REH cell (cell line): ENCODE results near the gene DYRK3.

DNA sequence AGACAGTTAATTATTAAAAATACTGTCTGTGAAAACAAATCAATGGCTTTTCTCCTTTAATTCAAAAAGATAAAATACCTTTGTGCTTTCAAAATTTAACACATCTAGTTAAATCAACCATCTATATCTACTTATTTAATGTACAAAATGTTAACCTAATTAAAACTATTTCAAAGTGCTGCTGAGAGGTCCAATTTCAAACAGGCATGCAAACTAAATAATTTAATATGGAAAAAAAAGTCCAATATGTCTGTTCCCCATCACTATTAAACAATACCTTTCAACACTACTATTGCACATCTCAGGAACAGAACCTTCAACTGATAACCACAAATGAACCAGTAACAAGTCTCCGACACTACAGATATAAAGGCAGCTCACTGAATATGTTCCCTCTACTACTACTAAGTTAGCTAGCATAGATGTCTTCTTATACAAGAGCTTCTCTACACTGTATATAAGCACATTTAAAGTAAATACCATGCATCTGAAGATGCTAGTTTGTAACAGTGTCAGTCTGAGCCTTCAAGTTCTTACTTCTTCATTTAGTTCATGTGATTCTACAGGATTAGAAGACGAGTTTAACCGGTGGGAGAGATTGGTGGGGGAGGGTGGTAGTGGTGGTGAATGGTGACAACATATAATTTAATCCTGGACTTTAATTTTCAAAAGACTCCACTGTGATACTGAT is 17.4 kb downstream of the ELK4 start:
- PRO-cap: no peak

GRCh38 chr1:205616284-205616970 is 15.4 kb downstream of the ELK4 start:
- PRO-cap: no peak

GRCh38 chr1:205678128-205679271 is 1.8 kb downstream of the SLC45A3 start:
- PRO-cap: no peak

GRCh38 chr1:205720194-205721051 is 29.6 kb downstream of the NUCKS1 start:
- PRO-cap: no peak

- PRO-cap: bidirectional peak, plus-strand start at chr1:205749068, minus-strand start at chr1:205749073; bidirectional peak, plus-strand start at chr1:205749500, minus-strand start at chr1:205749296; bidirectional peak, plus-strand start at chr1:205749723, minus-strand start at chr1:205749604
Measured at GRCh38 chr1:205748822-205749646, 948 bp downstream of the NUCKS1 start.

GRCh38 chr1:205750492-205750993 is 561 bp upstream of the NUCKS1 start:
- PRO-cap: bidirectional peak, plus-strand start at chr1:205750614, minus-strand start at chr1:205750182; unidirectional peak, plus-strand start at chr1:205750730; bidirectional peak, plus-strand start at chr1:205750869, minus-strand start at chr1:205750832

DNA sequence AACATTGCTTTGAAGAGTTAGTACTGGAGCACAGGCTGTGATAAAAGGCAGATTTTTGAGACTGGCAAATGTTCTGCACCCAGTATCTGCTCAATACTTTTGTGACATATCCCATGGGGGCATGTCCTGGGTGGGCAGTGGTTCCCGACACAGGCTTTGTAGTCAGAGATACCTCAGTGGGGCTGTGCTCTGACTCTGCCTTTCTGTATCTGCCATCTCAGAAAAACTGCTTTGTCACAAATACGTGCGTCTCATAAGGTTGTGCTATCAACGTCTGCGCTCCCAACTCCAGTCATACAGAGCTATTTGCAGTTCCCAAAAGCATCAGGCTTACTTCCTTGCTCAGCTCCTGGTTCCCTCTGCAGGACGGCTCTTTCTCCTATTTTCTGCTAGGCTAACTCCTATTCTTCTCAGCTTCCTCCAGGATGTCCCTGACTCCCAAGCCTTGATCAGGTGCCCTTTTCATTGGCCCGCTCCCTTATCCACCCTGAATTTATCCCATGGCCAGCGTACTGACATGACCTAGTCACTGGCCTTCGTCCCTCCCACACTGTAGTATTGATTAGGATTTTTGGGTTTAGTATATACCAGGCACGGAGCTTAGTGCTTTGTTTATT is 12.1 kb upstream of the RAB29 start:
- PRO-cap: no peak

DNA sequence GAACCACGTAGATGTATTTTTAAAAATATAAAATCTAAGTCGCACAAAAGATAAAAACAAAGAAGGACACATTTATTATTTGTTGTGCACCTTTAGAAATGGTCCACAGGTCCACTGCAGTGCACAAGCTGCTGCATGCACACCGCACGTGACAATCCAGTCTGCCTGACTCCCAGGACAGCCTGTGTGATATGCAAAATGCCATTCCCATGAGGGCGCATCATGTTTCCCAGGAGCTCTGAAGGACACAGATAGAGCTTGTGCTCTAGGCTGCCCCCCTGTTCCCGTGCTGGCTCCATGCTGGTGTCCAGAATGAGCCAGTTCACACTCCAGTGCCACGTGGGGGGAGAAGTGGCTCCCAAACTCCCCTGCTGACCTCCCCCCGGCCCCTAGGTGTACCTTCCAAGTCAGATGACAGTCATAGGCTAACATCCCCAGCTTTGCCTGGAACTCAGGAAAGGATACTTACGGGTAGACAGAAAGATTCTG is 26.5 kb downstream of the RAB7B start:
- PRO-cap: no peak

GRCh38 chr1:206038872-206039633 is 13.9 kb upstream of the RHEX start:
- PRO-cap: no peak

DNA sequence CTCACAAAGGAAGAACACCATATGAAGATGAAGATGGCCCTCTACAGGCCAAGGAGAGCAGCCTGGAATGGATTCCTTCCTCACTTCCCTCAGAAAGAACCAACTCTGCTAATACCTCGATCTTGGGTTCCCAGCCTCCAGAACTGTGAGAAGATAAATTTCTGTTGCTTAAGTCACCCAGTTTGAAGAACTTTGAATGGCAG is 27.1 kb downstream of the FAM72A start:
- PRO-cap: no peak

DNA sequence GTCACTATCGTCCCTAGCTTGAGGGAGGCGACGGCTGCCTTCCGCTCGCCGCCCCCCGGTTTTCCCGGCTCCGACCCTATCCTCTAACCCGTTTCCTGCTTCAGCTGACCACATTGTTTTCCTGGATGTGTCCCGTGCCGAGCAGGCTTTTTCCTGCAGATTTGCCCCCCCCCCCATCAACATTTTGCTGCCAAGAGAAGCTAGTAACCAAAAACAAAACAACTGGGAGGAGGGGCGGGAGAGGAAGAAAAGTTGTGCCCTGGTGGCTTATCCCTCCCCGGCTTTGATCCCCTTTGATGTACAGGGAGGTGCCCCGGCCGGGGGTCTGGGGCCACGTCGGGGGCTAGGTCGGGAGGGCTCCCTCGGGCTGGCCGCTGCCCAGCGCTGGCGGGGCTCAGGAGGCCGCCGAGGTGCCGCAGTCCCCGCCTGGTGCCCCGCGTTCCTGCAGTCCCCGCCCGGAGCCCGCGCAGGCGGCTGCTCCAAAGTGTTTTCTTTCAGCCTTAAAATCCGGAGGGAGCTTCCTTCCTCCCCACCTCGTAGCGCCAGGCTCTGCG is 1.5 kb downstream of the SRGAP2 start:
- PRO-cap: no peak

DNA sequence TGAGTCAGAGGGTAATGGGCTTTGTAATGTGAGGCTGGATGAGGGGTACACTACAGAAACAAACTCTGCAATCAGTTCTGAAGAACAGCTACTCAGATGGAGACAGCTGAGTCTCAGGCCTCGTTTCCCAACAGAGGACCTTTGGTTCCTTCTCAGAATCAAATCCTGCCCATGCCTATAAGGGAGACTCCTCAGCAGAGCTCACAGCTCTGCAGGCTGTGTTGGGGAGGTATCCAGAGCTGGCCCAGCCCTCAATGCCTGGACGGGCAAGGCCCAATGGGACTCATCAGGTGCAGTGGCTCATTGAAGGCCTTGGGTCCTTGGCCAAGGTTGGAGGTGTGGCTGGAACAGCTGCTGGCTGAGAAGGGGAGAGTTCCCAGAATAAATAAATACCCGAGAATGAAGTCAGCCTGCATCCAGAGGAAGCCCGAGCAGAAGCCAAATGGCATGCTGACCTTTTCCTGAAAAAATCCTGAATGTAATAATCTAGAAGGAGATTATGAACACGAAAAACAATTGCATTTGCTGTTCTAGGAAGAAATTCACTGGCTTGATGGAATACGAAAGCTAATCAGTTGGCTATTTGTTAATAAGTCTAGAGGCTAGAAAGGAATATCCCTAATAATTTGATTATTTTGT is 25.2 kb upstream of the IKBKE start:
- PRO-cap: no peak

DNA sequence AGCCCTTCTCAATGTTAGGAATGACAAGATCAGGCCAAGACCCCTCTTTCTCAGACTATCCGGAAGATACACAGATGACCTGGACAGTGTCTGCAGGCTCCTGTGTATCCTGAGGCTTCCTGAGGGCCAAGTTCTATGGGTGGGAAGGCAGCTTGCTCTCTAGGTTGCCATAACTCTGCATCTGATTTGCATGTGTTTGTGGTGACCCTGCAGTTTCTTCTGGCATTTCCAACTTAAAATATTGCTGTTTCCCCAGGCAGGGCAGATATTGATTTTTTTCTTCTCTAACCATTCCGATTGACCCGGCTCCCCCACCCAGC is 49.1 kb downstream of the RASSF5 start:
- PRO-cap: no peak

DNA sequence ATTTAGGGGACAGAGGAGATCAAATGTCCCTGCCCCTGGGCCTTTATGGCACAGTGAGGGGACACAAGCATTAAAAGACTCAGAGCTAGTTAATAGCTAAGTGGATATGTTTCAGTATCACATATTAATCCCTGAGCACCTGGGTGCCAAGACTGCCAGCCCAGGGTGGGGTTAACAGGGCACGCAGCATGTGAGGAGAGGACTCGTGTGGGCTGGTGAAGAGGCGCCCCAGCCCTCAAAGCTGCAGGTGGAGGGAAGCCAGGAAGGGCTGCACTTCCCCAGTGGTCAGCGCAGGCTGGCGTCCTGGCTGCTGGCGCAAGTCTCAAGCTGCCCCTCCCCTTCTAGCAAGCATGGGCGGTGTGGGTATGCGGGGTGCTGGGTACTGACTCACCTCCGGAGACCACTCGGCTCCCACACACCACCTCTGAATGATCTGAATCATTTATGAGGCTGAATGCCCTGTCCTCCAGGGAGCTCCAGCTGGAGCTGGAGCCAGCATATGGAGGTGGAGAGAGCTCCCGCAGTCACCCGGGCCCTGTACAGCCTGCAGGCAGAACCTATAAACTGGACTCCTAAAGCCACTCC is 44.0 kb downstream of the EIF2D start:
- PRO-cap: no peak

GRCh38 chr1:206573291-206574504 is 38.6 kb downstream of the EIF2D start:
- PRO-cap: no peak

GRCh38 chr1:206578066-206578868 is 34.0 kb downstream of the EIF2D start:
- PRO-cap: no peak

DNA sequence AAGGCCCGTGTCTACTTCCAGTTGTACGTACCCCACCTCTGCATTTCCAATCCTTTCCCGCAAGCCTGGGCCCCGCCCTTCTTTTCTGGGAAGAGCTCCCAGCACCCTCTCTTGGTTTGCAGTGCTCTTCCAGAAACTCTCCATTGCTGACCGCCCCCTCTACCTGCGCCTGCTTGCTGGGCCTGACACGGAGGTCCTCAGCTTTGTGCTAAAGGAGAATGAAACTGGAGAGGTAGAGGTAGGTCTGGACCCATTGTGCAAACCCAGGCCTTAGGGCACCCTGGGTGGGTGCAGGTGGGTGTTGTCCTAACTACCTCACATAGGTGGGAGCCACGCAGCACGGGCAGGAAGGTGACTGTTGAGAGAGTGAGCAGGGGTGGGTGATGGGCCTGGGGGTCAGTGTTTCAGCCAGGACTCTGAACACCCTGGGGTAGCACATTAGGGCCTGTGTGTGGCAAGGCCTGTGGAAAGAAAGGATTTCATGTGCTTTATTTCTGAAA is 27.2 kb downstream of the EIF2D start:
- PRO-cap: no peak

DNA sequence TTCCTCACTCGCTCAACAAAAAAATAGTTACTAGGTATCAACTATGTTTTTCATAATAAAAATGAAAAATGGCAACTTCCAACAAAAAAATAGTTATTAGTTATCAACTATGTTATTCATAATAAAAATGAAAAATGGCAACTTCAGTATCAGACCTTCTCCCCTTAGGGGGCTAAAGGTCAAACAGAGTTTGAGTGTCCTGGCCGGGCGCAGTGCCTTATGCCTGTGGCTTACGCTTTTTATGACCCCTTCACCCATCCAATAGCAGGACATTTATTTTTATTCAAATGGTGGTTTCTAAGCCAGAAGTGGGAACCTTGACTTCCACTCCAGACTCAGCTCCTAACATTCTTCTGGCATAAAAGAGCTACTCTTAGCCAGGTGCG is 3.9 kb downstream of the EIF2D start:
- PRO-cap: no peak

DNA sequence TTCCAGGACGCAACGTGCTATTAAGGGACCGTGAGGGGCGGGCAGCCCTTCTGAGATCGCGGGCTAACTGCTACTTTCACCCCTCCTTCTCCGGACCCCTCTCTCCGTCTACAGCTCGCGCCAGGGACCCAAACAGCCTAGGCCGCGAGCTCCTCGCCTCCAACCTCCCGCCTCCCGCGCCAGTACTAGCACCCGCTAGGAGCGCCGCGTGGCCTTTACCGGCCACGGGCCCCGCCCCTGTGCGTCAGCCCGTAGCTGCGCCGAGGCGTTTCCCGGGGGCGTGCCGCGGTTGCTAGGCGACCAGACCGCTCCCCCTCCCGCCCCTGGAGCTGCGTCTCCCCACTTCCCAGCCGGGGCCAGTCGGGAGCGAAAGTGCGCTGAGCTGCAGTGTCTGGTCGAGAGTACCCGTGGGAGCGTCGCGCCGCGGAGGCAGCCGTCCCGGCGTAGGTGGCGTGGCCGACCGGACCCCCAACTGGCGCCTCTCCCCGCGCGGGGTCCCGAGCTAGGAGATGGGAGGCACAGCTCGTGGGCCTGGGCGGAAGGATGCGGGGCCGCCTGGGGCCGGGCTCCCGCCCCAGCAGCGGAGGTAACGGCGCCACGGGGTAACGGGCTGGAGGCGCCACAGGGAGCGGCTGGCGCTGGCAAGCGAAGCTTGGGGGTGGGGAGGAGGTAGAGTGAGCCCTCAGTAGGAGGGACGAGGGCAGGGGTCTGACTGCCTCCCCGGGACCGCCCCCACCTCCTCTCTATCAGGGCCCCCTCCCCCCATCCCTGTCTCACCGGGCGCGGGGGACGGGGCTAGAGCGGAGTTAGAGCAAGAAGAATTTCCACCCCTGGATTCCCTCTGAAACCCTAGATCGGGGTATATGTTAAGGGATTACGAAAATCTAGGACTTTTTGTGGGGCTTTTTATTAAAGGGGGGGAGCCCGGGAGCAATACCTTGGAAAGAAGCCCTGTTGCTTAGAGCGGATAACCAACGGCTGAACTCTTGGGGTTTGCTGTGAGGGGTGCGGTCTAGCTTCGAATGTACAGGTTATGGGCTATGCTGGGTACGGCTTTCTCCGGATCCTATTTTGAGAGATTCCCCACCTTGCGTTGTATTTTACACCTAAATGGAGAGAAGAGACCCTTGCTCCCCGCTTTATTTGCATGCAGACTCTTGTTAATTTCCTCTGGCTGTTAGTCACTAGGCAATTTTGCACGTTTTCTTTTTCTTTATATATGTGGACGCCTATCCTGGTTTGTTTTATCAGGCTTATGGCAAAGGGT is at the start of gene DYRK3:
Gene DYRK3 (plus strand): TSS at position 342 of the 1,267 bp plus-strand sequence.
- PRO-cap: bidirectional peak, plus-strand start at position 342 of the sequence, minus-strand start at position 190 of the sequence; bidirectional peak, plus-strand start at position 776 of the sequence, minus-strand start at position 474 of the sequence

GRCh38 chr1:206653772-206654465 is 18.6 kb downstream of the DYRK3 start:
- PRO-cap: no peak